ENCODE measurements around the genes ZNF717, GBE1, POU1F1 and NSUN3.

GRCh38 chr3:74715074-74715426 is 100.6 kb upstream of the CNTN3 start:
- PRO-cap = no peak

DNA sequence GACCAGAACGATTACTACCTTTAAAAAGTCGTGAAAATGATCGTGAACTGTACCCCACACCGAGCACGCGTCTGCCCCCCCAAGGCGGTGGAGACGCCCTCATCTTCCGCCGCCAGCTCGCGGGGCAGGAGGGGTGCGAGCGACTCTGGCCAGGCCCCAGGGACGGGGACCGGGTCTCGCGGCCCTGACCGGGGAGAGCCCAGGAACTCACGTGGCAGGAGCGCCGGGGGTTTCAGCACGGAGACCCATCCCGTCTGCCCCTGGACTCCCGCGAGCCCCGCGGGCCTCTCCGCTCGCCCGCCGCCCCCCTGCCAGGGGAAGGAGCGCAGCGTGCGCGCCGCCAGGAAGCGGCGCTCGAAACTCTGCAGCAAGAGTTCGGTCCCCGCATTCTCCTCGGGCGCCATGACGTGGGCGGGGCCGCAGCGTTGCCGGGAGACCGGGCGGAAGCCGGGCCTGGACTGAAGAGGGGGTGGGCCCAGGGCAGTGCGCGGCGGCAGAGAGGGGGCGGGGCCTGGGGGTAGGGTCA is 229.4 kb upstream of the FRG2C start:
- PRO-cap = bidirectional peak, plus-strand start outside the sequence, minus-strand start at position 320 of the sequence

- PRO-cap = no peak
Observed at GRCh38 chr3:75658350-75659194, 5.6 kb upstream of the FRG2C start.

GRCh38 chr3:75785181-75785943 is at the start of gene ZNF717:
TSS of gene ZNF717 (minus strand) at chr3:75785549.
- PRO-cap = unidirectional peak, minus-strand start at chr3:75785546

DNA sequence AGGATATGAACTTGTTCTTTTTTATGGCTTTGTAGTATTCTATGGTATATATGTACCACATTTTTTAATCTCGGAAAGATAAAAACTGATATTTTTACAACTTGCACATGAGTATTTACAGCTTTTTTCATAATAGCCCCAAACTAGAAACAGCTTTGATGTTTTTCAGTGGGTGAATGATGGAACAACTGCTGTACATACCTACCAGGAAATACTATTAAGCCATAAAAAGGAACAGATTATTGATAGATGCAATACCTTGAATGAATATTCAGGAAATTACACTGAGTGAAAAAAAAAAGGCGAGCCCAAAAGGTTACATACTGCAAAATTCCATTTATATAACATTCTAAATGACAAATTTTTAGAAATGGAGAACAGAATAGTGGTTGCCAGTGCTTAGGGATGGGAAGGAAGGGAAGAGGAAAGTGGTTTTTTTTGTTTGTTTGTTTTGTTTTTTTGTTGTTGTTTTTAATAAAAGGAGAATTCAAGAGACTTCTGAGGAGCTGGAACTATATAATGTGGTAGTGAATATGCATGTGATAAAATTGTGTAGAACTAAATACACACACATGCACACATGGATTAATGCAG is 441.9 kb upstream of the ROBO2 start:
- PRO-cap = no peak

GRCh38 chr3:78759232-78759629 is 1008.6 kb downstream of the ROBO1 start:
- PRO-cap = no peak

GRCh38 chr3:80627726-80628155 is 859.9 kb upstream of the ROBO1 start:
- PRO-cap = no peak

- PRO-cap = no peak
Observed at GRCh38 chr3:80771080-80771757, 990.2 kb downstream of the GBE1 start.

- PRO-cap = no peak
Observed at GRCh38 chr3:81577802-81578132, 183.7 kb downstream of the GBE1 start.

DNA sequence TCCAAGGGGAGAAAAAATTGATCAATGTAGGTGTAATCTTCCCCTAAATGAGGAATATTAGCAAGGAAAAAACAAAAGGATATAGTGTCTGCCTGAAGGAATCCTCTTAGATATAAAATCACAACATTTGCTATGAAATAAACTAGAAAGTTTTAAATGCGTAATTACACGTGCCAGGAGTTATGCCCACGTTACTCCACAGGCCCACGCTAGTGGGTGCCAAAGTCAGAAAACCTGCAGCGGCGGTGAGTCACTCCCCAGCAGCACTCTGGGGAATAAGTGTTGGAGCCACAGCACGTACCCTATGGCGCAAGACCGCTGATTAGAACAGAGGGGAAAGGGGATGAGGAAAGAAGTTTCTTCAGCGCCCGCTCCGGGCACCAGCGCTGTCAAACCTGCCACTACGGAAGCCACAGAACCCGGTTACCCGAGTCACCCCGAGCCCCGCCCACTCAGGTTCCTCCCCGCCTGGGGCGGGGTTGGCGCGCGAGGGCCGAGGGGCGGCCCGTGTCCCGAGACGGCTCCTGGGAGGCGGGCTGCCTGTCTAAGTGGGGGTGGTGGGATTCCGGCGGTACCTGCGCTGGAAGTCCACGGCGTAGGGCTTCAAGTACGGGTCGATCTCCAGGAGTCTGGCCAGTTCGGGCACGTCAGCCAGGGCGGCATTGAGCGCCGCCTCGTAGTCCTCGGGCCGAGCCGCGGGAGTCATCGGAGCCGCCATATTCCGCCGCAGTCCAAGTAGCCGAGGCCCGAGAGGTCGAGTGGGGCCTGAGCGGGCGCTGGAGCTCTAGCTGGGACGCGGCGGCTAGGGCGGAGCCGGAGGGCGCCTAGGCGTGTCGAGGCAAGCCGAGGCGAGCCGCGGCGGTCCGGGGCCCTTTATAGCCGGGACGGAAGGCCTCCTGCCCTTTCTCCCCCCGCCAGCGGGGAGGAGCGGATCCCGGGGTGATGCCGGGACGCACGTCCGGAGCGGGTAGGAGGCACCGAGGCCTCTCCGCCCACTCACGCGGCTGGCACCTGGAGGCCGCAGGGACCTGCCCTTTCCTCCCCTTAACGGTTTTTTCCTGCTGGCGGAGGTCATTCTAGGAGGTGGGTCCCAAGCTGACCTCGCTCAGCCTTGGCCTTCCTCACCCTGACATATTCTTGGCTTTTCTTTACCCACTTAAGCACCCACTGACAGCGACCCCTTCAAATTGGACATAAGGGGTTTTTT is at the start of gene GBE1:
GBE1 (minus strand) TSS at position 846 of the 1,207 bp plus-strand sequence.
- PRO-cap = bidirectional peak, plus-strand start at position 330 of the sequence, minus-strand start at position 214 of the sequence; bidirectional peak, plus-strand start at position 489 of the sequence, minus-strand start at position 397 of the sequence; bidirectional peak, plus-strand start at position 995 of the sequence, minus-strand start at position 733 of the sequence

GRCh38 chr3:86951274-86951743 is 39.6 kb downstream of the VGLL3 start:
- PRO-cap = no peak

DNA sequence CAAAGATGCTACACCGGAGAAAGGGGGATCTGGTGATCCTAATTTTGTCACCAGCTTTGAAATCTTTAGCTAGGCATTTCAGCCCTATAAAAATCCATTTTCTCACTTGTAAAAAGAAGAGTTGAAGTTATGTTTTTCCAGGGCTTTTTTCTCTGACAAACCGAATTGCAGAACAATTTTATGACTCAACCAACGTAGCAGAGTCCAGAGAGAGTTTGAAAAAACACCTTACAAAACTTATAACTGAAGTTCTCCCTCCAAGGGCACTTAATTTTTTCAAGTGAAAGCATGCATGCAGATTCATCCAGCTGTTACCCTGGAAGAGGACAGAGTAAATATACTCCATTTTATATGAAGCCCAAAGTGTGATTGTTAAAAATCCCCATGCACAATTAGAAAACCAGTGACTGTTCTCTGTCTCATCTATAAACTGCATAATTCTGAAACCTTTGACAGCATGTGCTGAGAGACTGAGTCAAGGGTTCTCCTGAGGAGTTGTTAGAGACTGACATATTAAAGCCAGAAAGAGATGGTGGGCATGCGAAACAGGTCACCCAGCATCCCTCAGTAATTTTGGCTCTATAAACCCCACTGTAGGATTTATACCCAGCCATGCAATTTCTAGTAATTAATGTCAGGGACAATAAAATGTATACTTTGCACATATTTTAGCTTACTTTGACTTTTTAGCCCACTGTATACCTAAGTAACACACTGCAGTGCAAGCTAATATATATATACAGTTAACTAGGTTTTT is 3.7 kb downstream of the VGLL3 start:
- PRO-cap = no peak

DNA sequence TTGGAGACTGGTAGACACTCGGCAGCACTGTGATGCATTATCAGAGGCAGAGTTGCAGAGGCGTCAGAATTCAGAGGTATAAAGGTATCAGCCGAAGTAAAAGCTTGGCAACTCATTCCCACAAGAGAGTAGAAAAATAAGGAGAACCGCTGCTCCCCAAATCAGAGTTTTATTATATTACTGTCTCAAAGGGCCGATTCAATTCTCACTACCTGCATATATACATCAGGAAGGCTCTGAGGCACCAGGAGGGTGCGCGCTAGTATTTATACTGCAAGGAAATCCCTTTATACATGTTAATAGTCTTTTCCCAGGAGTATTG is at the start of gene POU1F1:
POU1F1 (minus strand) TSS at position 238 of the 322 bp plus-strand sequence.
- PRO-cap = no peak

- PRO-cap = no peak
Observed at GRCh38 chr3:87795681-87796543, 3.4 kb downstream of the HTR1F start.

DNA sequence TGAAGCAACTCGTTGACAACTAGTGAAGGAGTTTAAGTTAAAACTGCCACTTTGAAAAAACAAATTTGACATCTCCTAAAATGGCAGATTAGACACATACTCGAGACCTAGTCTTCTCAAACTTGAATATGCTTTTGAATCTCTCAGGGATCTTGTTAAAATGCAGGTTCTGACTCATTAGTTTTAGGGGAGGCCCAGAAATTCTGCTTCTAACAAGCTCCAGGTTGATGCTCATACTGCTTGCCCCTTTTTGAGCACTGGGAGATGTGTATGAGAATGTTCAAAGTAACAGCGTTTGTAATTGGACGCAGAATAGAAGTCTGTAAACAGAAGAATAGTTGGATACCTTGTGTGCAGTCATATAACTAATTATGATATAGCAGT is 1.6 kb downstream of the C3orf38 start:
- PRO-cap = no peak

DNA sequence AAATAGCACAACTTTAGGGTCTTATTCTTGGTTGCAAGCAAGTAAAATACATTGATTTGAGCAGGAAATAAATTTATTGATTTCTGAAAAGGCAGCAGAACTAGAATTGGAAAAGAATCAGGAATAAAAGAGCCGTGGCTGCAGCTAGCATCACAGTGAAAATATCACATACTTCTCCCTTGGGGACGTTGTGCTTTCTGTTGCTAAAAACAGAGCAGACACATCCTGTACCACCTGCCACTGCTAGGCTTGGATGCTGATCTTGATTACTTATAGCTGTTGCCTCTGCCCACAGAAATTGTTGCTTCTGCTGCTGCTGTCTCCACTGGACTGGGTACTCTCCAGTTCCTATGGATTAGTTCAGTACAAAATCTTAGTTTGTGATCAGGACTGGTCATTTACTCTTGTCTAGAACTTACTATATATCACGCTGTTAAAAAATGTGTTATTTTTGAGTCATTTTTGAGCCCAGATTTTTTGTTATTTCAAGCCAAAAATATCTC is 95.3 kb downstream of the CSNKA2IP start:
- PRO-cap = no peak

DNA sequence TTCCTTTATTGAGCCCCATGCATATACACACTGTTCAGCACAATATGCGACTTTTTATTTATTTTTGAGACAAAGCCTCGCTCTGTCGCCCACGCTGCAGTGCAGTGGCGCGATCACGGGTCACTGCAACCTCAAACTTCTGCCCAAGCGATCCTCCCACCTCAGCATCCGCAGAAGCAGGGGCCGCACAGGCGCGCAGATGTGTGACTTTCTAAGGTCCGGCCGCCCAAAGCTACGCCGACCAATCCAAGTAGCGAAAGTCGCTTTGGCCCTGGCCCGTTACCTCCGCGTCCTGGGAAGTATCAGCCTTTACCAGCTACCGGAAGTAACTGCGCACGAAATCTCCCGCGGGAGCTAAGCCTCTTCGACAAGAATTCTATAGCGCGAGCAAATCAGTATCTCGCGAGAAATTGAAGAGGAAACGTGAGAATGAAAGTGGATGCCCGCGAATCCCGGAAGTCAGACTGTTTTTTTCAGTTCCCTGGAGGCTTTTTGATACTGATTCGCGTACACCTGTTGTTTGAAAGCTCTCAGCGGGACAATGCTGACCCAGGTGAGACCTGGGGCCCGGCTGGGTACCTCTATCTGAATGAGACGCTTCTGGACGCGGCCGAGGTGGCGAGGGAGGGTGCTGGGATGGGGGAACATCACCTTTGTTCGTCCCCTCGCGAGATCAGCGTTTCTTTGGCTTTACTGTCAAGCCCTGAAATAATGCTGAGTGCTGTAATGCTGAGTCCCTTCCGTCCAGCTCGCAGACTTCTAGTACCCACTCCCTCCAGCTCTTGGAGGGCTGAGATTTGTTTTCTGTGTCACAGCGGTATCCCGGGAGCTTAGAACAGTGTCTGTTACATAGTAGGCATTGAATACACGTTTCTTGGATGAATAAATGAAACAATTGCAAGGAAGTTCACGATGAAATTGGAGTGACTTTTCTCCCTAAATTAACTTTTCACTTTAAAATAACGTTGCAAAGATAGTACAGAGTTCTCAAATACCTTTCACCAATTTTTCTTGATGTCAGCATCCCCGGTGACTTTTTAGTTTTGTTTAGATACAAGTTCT is at the start of gene NSUN3:
NSUN3 (plus strand) TSS at position 476 of the 1,062 bp plus-strand sequence.
- PRO-cap = no peak

GRCh38 chr3:96991825-96992269 is 177.5 kb downstream of the EPHA6 start:
- PRO-cap = no peak

GRCh38 chr3:97592450-97592906 is 172.1 kb upstream of the ARL6 start:
- PRO-cap = no peak

DNA sequence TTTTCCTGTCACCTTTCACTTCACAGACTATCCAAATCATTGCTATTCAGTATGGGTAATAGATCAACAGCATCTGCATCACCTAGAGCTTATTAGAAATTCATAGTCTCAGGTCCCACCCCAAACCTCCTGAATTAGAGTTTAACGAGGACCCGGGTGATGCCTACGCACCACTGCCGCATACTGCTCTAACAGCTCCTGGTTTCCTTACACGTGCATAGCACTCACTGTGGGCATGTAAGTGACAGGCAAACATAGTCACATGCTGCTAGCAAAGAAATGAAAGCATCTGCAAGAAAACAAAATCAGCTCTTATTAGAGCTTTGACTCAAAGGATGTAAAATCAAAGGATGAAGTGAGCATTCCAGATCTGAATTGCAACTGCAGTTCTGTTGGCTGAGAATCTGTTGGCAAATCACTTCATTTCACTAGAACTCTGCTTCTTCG is 19.0 kb upstream of the RIOX2 start:
- PRO-cap = no peak

All from mesenteric fat pad (tissue), 1 donor.